Breast epithelium (tissue), 2 donors: ENCODE data around the genes ADGRG4, ZIC3, SPANXN2, HSFX3 and HSFX4.

GRCh38 chrX:136300580-136301106 is at the start of gene ADGRG4:
Gene ADGRG4, plus strand, starts transcription at chrX:136300963.
- PRO-cap, result no peak
- RAMPAGE, long total RNA, 2 experiments, result no peak in any of the 2 experiments

- PRO-cap, result no peak
- RAMPAGE, long total RNA, 2 experiments, result no peak in any of the 2 experiments
Measured at GRCh38 chrX:136768368-136769102, 12.2 kb downstream of the ARHGEF6 start.

GRCh38 chrX:137052144-137052510 is 18.3 kb upstream of the GPR101 start:
- PRO-cap, result no peak
- RAMPAGE, long total RNA, 2 experiments, result no peak in any of the 2 experiments

DNA sequence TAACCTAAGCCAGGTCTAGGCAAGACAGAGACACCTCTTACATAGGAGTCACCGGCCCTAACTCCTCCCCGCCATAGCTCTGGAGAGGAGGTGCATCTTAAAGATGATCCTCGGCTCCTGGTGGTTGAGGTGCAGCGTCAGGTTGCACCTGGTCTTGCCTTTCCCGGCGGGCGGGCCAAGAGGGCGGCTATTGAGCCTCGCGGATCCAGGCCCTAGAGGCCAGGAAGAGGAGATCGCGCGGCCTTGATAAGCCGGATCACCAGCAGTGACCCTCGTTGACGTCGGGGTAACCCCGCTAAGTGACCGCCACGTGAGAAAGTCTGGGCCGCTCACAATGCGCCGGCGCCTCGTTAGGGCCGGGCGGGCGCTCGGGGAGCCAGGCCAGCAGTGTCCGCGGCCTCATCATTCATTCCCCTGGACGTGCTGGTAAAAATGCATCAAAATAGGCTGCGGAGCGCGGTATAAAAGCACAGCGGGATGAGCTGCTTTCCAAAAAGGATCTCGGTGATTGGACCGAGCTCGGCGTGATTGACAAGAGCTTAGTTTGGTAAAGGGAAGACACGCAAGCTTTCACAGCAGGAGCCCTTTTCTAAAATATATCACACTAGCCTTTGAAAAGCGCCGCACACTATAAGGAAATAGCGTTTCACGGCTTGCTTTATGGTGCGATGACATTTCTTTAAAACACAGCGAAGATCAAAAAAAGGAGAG is 16.0 kb upstream of the ZIC3 start:
- PRO-cap, result no peak
- RAMPAGE, long total RNA, 2 experiments, result no peak in any of the 2 experiments

- PRO-cap, result no peak
- RAMPAGE, long total RNA, 2 experiments, result no peak in any of the 2 experiments
Measured at GRCh38 chrX:137565231-137566196, at the start of gene ZIC3. Gene ZIC3, plus strand, starts transcription at chrX:137566127.

DNA sequence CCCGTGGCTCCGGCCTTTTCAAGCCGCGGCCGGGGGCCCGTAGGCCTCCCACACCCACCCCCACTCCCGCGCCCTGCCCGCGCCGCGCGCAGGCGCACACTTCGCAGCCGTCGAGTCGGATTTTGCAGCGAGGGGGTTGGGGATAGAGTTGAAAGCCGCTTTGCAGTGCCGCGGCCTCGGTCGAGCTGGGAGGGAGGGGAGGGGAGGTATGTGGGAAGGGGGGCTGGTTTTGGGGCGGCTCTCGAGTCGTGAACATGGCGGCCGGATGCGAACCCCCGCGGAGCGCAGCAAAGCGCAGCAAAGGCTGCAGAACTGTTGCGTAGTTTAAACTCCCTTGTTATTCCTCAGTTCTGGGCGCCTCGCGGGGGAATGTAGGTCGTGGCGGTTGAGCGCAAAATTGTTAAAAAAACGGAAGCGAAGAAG is 8.6 kb downstream of the ZIC3 start:
- PRO-cap, result no peak
- RAMPAGE, long total RNA, 2 experiments, result no peak in any of the 2 experiments

- PRO-cap, result no peak
- RAMPAGE, long total RNA, 2 experiments, result no peak in any of the 2 experiments
Measured at GRCh38 chrX:137651224-137651423, 85.2 kb downstream of the ZIC3 start.

- PRO-cap, result no peak
- RAMPAGE, long total RNA, 2 experiments, result no peak in any of the 2 experiments
Measured at GRCh38 chrX:138131316-138131739, 565.4 kb downstream of the ZIC3 start.

- PRO-cap, result no peak
- RAMPAGE, long total RNA, 2 experiments, result no peak in any of the 2 experiments
Measured at GRCh38 chrX:138778125-138778354, 66.5 kb upstream of the FGF13 start.

DNA sequence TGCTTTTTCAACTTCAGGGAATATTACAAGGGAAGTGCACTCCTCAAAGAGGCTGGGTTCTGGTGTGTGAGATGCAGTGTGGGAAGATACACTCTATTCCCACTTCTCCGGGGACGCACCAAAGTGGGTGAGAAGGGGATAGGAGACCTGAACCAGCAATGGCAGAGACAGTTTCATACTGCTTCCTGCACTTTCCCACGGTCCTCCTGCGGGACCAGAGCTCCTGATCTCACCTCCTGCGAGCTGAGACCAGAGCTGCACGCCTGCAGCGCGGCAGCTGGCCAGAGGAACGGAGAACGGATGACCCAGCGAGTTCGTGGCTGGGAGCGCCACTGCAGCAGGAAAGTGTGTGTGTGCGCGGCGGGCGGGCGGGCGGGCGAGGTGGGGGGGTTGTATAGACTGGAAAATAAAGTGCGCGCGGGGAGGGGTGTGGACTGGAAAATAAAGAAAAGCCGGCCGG is 16.6 kb downstream of the MCF2 start:
- PRO-cap, result no peak
- RAMPAGE, long total RNA, 2 experiments, result no peak in any of the 2 experiments

- PRO-cap, result no peak
- RAMPAGE, long total RNA, 2 experiments, result no peak in any of the 2 experiments
Measured at GRCh38 chrX:139796119-139796480, 88.1 kb upstream of the MCF2 start.

DNA sequence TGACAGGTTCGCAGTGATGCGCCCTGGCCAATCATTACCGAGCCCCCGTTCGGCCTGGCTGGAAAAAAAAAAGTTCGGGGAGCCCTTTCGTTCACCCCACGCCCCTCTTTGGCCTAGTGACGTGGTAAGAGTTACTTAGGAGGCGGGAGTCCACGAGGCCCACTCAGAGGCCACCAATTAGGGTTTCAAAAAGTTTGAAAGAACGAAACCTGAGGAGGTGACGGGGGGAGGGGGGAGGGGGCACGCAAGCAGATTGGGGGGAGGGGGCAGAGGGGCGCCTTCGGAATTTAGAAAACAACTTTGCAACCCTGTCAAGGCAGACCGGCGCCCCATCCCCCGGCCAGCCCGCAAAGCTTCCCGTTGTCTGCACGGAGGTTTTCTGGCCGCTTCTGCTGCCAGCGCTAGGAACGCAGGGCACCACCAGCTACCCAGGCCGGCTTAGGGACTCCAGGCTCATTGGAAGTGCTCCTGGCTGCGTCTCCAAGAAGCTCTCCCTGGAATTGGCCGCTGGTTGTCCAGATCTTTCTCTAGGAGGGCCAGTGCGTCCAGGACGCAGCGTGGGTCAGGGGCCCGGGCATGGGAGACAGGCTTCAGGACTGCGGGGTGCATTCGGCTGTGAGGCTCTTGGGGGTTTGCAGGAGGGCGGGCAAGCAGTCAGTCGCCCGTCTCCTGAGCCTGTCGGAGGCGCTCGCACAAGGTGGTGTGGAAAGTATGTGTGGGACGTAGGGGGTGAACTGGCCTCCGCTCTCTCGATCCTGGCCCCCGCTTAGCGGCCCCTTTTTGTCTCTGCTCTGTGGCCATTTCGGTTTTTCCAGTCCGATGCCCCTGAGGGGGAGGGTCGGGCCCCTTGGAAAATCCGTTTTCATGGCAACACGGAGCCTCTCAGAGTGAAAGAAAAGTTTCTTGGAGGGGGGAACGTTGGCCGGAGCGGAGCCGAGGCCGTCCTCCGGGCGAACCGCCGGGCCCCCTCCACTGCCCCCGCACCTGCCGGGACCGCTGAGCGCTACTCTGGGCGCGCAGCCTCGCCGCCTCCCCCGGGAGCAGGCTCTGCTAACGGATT is 622 bp upstream of the SOX3 start:
- PRO-cap, result no peak
- RAMPAGE, long total RNA, 2 experiments, result no peak in any of the 2 experiments

DNA sequence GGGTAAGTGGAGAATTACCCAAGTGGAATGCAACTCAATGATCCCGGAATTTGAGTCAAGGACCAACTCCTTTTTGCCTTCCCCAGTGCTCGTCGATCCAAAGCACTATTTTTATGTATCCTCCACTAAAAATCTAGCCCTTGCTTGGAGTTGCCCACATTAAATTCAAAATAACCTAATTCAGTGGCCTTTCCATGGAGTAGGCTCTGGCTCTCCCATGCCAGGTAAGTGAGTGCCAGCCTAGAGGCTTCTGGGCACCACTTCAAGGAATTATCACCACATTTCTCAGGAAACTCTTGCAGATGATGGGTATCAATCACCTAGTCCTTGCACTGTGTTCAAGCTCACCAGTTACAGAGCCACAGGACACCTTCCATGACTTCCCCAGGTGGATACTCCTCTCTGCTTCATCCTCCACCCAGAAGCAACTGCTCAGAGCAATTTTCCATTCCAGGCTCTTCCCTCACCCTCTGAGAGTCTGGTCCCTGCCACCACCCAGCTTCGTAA is 3.5 kb downstream of the MAGEC2 start:
- PRO-cap, result no peak
- RAMPAGE, long total RNA, 2 experiments, result no peak in any of the 2 experiments

GRCh38 chrX:143720615-143720910 is at the start of gene SPANXN2:
Gene SPANXN2, minus strand, starts transcription at chrX:143720752.
- PRO-cap, result no peak
- RAMPAGE, long total RNA, 2 experiments, result no peak in any of the 2 experiments

DNA sequence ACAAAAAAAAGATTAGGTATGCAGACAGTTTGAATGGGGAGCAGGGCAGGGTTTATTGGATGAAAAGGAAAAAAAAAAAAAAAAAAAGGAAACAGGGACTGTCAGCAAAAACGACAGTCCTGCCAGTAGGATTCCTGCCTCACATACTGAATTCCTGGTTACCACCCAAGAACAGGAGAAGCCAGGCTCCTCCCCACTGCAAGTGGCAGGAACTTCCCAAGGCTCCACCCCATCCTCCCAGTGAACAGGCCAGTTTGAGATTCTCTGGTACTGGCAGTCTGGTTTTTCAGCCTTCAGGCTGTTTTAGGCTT is 360.0 kb upstream of the CXorf51A start:
- PRO-cap, result no peak
- RAMPAGE, long total RNA, 2 experiments, result no peak in any of the 2 experiments

DNA sequence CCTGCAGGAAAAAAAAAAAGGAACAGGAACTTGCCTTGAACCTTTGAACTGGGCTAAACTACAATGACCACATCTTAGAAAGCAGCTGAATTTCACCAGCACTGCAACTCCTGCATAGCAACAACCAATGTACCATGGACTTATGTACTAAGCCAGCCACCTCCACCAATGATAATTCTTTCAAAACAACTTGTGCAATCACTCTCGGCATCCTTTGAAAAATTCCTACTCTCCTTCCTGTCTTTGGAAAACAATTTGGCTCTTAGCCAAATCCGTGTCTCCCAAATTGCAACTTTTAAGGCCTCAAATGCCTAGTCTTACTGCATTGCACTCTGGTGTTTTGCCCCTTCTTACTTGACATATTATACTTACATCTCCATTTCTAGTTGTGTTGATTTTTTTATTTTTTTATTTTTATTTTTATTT is 26.7 kb upstream of the FMR1 start:
- PRO-cap, result no peak
- RAMPAGE, long total RNA, 2 experiments, result no peak in any of the 2 experiments

GRCh38 chrX:147942801-147943566 is 31.3 kb downstream of the FMR1 start:
- PRO-cap, result no peak
- RAMPAGE, long total RNA, 2 experiments, result no peak in any of the 2 experiments

DNA sequence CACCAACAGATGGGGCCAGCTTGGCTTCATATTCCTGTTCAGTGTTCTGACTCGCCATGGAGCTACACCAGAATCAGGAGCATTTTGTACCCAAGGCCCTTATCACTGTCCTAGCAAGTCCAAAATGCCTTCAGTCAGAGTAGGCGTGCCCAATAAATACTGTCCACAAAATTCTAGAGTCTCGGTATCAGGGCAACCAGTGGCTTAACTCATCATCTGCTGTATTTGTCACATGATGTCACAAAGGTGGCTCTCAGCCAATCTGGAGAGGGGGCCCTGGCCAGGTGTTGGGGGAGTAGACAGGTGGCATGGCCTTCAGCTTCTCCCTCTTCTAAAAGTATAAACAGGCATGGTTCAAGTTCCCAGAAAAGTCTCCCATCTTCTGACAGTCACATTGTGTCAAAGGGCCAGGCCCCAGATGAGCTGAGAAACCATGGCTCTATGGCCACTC is at the start of gene HSFX3:
Gene HSFX3 (minus strand): TSS at position 130 of the 451 bp plus-strand sequence.
- PRO-cap, result no peak
- RAMPAGE, long total RNA, 2 experiments, result no peak in any of the 2 experiments

DNA sequence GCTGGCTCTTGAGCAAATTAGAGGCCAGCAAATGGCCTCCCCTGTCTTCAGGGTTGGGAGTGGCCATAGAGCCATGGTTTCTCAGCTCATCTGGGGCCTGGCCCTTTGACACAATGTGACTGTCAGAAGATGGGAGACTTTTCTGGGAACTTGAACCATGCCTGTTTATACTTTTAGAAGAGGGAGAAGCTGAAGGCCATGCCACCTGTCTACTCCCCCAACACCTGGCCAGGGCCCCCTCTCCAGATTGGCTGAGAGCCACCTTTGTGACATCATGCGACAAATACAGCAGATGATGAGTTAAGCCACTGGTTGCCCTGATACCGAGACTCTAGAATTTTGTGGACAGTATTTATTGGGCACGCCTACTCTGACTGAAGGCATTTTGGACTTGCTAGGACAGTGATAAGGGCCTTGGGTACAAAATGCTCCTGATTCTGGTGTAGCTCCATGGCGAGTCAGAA is at the start of gene HSFX4:
Gene HSFX4 (plus strand): TSS at position 379 of the 464 bp plus-strand sequence.
- PRO-cap, result no peak
- RAMPAGE, long total RNA, 2 experiments, result no peak in any of the 2 experiments

GRCh38 chrX:150200752-150201495 is 162.2 kb upstream of the MAMLD1 start:
- PRO-cap, result no peak
- RAMPAGE, long total RNA, 2 experiments, result no peak in any of the 2 experiments